ENCODE measurements around the genes TMEM185A and MAGEA4.

DNA sequence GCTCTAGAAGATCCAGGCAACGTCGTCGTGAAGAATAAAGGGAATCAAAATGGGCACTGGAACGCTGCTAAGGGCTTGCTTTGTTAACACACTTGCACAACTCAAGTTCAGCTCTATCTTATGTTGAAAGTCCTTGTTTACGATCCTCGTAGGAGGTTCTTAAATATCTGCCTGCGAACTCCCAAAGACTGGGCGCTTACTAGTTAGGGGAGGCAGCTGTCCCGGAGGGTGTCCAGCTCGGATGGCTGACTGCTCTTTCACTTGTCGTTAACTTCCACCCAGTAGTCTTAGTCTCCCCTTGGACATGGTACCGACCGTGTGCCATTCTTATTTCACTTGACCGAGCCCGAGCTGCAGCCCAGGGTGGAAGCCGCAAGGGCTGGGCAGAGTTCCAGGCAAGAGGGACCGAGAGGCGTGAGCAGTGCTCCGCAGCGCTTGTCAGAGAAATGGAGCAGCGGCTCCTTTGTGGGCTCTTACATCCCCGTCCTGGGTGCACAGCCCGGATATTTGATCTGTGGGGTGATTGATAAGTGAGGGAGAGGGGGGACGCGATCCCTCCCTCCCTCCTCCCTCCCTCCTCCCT, 393 bp upstream of the SLITRK2 start:
- PRO-cap, result bidirectional peak, plus-strand start outside the sequence, minus-strand start at position 447 of the sequence

DNA sequence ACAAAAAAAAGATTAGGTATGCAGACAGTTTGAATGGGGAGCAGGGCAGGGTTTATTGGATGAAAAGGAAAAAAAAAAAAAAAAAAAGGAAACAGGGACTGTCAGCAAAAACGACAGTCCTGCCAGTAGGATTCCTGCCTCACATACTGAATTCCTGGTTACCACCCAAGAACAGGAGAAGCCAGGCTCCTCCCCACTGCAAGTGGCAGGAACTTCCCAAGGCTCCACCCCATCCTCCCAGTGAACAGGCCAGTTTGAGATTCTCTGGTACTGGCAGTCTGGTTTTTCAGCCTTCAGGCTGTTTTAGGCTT, 360.0 kb upstream of the CXorf51A start:
- PRO-cap, result no peak

GRCh38 chrX:148500345-148500449, 220 bp upstream of the AFF2 start:
- PRO-cap, result no peak

DNA sequence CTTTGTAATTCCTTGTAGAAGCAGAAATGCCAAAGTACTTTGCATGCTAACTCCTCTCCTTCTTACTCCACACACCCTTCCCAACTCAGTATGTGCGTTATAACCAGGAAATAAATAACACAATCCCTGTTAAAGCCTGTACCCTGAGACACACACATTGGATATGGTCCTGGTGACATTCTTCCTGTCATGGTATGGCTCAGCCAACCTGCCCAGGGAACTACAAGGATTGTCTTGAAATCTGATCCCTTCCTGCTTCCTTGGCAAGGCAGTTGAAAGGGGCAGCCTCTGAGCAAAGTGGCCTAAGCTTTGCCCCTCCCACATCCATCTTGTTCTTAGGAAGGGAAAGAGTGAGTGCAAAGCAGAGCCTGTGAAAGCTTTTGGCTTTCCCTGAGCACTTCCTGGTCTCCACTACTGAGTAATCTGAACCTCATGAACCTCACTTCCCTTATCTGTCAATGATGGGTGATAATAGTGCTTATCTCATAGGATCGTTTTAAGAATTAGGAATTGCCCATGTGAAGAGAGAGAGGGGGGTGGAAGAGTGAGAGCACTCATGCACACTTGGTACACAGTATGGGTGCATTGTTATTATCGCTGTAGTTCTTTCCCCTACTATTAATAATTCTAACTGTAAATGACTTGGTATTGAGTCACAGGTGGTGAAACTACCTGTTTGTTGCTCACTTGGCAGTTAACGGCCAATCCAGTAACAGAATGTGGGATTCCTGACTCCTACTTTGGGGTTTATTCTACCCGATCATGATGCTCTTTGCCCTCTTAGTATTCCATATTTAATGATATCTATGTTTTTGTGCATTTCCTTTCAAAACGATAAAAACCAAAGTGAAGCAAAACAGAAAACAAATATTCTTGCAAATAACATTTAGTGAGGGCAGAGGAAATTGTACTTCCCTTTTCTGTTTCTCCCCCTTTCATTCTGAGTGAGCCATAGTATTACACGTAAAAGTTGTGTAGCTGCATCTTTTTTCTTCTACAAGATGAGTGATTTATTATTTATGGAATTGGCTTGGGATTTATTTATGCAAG, 109.5 kb downstream of the AFF2 start:
- PRO-cap, result no peak

- PRO-cap, result no peak
Measured at GRCh38 chrX:149248195-149248566, 167.1 kb downstream of the ENSG00000287585 start.

DNA sequence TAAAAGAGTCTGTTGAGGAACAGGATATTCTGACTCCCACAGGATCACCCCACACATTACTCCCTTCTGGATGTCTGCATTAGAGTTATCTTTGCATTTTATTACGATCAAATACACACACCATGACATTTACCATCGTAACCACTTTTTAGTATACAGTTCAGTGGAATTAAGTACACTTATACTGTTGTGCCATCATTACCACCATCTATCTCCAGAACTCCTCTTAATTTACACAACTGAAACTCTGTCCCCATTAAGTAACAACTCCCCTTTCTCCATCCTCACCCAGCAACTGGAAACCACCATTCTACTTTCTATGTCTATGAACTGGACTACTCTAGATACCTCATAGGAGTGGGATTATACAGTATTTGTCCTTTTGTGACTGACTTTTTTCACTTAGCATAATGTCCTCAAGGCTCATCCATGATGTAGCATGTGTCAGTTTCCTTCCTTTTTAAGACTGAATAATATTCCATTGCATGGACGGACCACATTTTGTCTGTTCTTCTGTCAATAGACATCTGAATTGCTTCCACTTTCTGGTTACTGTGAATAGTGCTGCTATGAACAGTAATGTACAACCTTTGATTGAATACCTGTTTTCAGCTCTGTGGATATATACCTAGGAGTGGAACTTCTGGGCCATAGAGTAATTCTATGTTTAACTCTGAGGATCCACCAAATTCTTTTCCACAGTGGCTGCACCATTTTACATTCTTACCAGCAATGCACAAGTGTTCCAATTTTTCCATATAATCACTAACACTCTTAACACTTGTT, 21.4 kb downstream of the IDS start:
- PRO-cap, result no peak

DNA sequence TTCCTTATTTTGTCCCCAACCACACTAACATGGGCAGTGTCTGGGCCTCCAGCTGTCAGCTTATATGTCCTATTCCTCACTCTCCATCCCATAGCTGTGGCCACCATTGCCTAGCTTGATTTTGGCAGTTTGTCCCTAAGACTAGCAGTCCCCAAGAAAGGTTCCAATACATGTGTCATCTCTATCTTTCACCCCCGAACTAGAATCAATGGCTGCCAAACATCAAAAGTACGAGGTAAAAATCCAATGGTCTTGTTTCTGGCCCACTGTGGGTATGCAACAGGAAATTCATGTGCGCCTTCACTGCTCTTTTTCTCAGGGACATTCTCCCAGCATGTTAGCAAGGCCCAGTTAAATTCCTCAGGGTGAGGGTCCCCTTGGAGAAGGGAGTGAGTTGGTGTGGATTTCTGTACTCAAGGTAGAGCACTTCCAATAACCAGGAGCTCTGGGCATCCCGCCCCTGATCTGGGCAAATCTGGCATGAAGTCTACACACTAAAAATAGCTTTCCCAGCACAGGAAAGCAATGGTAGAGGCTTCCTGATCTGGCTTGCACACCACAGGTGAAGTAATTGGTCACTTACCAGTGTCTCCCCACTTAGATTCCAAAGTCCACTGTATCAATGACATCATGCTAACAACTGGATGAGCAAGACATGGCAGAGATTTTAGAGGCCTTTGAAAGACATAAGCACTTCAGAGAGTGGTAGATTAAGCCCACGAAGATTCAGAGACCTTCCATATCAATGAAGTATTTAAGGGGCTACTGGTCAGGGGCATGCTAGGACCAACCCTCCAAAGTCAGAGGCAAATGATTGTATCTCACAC, 17.7 kb upstream of the IDS start:
- PRO-cap, result no peak

DNA sequence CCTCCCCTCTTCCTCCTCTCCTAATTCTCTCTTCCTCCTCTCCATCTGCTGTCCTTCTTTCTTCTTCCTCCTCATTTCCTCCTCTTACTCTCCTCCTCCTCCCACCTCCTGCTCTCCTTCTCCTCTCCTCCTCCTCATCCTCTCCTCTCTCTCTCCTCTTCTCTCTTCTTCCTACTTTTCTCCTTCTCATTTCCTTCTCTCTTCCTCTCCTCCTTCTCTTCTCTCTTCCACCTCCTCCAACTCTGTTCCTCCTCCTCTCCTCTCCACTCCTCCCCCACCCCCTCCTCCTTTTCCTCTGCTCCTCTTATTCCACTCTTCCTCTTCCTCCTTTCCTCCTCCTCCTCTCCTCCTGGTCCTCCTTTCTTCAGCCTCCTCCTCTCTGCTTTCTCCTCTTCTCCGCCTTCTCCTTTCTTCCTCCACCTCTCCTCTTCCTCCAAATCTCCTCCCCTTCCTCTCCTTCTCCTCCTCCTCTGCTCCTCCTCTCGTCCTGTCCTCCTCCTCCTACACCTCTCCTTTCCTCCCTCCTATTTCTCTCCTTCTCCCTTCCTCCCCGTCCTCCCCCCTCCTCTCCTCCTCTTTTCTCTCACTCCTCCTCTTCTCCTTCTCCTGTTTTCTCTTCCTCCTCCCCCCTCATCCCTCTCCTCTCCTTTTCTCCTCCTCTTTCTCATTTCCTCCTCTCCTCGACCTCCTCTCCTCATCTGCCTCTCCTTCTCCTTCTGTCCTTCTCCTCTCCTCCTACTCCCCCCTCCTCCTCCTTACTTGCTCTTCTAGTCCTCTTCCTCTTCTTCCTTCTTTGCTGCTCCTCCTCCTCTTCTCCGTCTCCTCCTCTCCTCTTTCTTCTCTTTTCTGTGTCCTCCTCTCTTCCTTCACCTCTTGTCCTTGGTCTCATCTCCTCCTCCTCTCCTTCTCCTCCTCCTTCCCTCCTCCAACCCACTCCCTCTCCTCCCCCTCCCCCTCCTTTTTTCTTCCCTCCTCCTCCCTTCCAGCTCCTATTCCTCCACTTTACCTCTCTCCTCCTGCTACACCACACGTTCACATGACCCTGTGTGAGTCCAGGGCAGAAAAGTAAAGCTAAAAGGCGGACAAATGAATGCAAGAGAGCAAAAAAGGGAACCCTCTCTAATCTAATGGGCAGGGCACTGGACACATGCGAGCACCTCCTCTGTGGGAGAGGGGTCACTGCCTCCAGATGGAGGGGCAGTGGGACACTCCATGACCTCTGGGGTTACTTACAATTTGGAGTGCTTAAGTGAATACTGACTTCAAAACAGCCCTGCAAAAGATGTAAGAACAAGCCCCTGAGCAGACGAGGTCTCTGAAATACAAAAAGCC, 5.4 kb upstream of the EOLA1 start:
- PRO-cap, result no peak

DNA sequence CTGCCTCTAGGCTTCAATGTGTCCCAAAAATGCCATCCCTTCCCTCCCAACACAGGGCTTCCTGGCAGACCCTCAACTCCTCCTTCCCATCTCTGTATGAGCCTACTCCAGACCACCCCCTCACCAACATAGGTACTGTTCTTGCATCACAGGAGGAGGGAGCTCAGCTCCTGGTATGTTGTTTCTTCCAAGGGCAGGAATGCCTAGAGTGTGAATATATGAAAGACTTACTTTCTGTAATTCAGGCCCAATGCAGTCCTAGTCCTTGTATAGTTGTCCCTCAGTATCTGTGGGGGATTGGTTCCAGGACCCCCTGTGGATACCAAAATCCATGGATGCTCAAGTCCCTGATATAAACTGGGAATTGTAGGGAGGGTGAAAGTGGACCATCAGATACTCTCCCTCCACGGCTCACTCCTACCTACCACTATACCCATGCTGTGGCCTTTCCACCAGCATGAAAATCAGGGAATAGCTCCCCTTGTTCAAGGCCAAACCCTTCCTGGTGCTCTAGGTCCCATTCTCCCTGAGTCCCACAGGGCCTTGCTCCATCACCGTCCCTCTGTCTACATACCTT, 11.6 kb upstream of the HSFX2 start:
- PRO-cap, result no peak

DNA sequence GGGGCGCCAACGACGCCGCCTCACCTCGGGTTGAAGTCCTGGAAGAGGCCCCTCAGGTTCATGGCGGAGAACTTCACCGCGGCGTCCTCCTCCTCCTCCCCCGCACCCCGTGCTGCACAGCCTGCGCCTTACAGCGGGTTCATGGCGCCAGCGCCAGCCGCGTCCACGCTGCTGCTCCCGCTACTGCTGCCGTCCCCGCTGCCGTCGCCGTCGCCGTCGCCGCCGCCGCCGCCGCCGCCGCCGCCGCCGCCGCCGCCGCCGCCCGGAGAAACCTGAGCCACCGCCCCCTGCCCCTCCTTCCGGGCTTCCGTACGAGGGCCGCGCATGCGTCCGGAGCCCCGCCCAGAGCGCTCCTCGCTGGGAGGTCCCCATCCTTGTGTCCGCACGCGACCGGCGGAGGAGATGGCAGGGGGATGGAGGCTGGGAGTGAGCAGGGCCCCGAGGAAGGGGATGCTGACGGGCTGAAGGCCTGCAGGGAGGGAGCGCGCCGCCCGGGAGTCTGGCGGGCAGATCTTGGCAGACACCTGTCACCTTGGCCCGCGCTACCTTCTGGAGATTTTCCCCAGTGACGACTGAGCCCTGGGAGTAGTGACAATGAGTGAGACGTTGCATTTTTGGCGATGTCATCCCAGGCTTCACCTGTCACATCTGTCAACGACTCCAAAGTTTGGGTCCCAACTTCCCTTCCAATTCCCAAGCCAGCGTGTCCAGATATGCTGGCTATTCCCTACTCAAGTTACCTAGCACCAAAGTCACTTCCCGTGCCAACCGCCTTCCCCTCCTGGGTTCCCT, at the start of gene TMEM185A:
TMEM185A (minus strand) TSS at position 274 of the 792 bp plus-strand sequence.
- PRO-cap, result bidirectional peak, plus-strand start at position 379 of the sequence, minus-strand start at position 185 of the sequence

DNA sequence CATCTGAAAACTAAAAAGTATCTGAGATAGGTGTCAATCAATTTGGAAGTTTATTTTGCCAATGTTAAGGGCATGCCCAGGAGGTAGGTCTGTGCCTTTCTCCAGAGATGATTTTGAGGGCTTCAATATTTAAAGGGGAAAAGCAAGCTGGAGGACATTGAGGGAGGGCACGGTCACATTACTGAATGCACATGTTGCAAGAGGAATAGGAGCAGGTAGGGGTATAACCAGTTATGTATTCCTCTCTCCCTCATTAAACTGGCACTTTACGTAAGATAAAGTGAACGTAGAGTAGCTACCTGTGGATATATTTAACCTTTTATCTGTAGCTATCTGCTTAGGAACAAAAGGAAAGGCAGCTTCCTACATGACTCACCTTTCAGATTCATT, 36.6 kb downstream of the MAGEA9 start:
- PRO-cap, result no peak

- PRO-cap, result no peak
Measured at GRCh38 chrX:150202691-150203227, 160.4 kb upstream of the MAMLD1 start.

- PRO-cap, result no peak
Measured at GRCh38 chrX:150204879-150205433, 158.2 kb upstream of the MAMLD1 start.

- PRO-cap, result no peak
Measured at GRCh38 chrX:150694201-150694607, 1.0 kb downstream of the MTMR1 start.

GRCh38 chrX:150706406-150706947, 13.3 kb downstream of the MTMR1 start:
- PRO-cap, result no peak

DNA sequence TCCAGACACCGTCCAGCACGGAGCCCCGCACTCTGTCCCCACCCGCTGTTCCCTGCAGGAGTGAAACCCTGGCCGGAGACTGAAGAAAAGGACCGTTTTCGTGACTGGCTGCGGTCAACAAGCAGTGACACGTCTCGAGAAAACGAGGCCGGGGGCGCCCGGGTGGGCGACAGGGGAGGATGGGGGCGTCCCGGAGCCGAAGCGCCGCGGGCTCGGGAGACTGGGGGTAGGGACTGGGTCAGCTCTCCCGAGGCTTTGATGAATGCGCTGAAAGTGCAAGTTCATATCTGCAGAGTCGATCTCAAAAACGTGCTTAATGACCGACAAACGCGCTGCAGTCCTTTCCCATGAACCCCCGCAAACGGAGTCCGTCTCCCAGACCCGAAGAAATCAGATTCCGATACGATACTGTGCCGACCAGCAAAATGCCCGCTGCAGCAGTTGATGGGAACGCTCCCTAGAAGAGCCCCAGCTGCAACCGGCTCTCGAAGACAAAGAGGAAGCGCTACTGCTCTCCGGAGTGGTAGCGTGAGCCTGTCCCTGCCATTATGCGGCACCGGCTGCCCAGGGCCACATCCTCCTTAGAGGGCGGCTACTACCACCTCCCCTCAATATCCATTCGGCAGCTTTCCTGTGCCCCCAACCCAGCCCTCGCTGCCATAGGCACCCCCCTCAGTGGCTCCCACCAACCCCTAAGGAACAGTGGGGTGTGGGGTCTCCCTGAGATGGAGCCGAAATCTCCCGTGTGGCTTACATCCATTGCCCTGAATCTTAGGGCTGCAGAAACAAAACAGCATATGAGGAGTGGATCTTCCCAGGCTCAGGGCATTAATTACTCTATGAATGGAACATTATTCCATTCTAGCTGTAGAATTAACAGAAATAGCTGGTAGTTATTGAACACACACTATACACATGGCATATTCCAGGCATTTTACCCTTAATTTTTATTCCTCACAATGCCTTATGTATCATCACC, 962 bp upstream of the CD99L2 start:
- PRO-cap, result bidirectional peak, plus-strand start at position 258 of the sequence, minus-strand start at position 62 of the sequence; bidirectional peak, plus-strand start at position 400 of the sequence, minus-strand start at position 369 of the sequence; bidirectional peak, plus-strand start at position 546 of the sequence, minus-strand start at position 550 of the sequence; unidirectional peak, minus-strand start at position 583 of the sequence; unidirectional peak, minus-strand start at position 773 of the sequence

DNA sequence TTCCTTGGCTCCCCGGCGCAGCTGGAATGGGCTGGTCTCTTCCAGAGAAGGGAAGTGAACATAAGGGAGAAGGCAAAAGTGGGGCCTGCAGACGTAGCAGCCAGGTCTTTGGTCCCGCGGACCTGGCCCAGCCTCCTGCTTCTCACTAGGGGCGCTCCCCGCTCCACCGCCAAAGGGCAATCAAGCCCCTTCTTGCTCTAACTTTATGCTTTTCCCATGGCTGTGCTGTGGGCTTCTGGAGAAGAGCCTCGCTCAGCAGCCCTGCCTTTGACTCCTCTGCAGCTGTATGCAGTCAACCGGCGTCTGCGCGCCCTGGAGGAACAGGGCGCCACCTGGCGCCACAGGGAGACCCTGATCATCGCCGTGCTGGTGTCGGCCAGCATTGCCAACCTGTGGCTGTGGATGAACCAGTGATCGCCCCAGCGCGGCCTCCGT, 6.5 kb downstream of the FATE1 start:
- PRO-cap, result no peak

DNA sequence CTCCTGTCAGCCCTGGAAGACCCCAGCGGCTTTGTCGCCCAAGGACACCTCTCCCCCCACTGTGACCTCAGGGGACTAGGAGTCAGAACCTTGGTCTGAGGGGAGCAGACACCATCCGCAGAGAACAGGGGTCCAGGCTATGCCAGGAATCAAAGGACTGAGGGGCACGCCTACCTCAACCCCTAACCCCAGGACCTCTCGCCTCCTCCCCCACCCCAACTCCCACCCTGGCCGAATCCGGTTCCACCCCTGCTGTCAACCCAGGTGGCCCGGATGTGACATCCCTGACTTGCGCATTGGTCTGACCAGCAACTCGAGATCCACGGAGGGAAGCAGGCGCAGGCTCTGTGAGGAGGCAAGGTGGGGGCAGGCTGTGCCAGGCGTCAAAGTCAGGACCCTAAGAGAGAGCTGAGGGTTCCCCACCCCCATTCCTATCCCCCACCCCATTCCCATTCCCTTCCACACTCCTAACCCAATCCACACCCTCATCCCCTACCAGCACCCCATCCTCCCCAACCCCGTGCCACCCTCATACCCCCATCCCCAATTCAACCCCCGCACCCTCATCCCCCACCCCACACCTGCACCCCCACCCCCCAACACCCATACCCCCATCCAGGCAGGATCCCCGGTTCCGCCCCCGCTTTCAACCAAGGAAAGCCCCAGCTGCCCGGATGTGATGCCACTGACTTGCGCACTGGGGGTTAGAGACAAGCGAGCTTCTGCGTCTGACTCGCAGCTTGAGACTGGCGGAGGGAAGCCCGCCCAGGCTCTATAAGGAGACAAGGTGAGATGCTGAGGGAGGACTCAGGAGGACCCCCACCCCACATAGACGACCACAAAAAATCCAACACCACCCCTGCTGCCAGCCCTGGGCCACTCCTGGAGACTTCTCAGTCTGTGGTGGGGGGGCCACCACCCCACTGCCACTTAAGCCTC, at the start of gene MAGEA4:
MAGEA4 (plus strand) TSS at position 707 of the 939 bp plus-strand sequence.
- PRO-cap, result no peak

DNA sequence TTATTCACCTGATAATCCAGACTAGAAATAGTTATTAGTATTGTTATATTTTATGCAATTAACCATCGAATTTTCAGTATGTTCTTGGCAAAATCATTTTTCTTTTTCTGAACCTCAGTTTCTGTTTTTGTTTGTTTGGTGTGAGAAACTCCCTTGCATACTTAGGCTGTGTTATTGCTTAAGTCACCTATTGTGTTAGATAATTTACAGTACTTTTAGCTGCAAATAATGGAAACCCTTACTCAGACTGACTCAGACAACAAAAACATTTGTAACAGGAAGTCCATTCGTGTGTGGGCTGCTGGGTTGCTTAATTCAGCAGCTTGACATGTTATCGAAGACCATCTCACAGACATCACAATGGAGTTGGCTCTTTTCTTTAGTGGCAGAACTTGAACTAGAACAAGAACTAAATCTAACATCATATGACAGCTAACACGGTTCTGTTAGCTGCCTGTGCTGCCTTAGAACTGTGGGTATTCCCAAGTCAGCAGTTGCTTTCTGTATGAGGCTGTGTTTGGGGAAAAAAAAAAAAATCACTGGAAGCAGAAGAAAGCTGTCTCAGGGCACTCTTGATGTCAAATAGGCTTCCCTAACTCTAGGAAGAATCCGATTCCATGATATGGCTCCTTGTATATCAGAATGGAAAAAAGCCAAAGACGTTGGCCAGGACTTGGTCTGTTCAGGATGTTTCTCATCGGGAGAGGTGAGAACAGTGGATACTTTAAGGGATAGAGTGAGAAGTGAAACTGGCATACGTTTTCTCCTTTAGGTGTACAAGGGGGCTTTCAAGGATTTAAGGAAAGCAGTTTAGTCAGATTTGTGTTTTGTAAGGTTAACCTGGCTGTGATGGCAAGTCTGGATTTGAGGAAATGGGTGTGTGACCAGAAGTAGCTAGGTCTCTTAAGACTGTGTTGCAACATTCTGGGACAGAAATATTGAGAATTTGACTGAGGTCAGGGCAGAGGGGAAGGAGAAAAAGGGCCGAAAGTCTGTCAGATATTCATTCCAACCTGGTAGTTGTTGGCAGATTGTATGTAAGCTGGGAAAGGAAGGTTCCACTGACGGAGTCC, 10.1 kb upstream of the GABRE start:
- PRO-cap, result no peak

- PRO-cap, result no peak
Measured at GRCh38 chrX:152155644-152156329, 17.4 kb upstream of the MAGEA10 start.

Data from neural crest cell (in vitro differentiated cells).